Subcutaneous adipose tissue (tissue), 3 donors: ENCODE data around the gene NFIL3.

DNA sequence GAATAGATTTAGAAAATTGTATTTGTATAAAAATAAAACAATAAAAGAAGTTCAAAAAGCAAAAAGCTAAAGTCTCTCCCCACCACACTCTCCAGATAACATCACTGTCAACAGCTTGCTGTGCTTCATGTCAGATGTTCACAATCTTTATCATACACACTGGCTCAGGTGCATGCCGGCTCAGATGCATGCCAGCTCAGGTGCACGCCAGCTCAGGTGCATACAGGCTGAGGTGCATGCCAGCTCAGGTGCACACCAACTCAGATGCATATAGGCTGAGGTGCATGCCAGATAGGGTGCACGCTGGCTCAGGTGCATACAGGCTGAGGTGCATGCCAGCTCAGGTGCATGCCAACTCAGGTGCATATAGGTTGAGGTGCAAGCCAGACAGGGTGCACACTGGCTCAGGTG is 26.5 kb downstream of the SEMA4D start:
- PRO-cap: no peak
- RAMPAGE, long total RNA, 3 experiments: no peak in any of the 3 experiments

GRCh38 chr9:89526953-89527283 is 29.0 kb upstream of the SEMA4D start:
- PRO-cap: no peak
- RAMPAGE, long total RNA, 3 experiments: no peak in any of the 3 experiments

- PRO-cap: no peak
- RAMPAGE, long total RNA, 3 experiments: no peak in any of the 3 experiments
Measured at GRCh38 chr9:89528351-89529055, 30.6 kb upstream of the SEMA4D start.

DNA sequence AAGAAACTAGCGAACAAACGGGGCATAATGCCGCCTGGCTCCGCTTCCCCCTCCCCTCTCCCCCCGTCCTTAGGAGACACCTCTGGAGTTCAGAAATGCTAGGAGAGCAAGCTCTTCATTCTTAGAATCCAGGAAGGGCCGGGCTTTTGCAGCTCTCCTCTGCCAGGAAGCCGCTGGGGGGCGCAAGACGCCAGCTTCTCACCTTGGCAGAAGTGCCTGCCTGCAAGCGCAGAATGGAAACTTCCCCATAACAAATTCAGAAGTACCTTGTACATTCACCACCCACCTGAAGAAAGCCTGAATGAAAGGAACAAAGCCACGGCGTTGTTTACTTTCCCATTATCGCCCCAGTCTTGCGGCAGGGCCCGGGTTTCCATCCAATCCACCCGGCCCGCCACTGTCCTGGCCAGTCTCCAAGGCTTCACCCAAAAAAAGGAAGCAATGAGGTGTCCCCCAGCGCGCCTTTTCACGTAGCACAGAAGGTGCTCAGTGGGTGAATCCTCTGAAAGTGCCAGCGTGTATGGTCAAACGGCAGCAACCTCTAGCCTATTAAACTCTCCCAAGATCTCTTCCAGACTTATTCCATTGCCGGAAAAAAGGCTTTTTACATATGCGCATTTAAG is 1.7 kb upstream of the GADD45G start:
- PRO-cap: no peak
- RAMPAGE, long total RNA, 3 experiments: no peak in any of the 3 experiments

DNA sequence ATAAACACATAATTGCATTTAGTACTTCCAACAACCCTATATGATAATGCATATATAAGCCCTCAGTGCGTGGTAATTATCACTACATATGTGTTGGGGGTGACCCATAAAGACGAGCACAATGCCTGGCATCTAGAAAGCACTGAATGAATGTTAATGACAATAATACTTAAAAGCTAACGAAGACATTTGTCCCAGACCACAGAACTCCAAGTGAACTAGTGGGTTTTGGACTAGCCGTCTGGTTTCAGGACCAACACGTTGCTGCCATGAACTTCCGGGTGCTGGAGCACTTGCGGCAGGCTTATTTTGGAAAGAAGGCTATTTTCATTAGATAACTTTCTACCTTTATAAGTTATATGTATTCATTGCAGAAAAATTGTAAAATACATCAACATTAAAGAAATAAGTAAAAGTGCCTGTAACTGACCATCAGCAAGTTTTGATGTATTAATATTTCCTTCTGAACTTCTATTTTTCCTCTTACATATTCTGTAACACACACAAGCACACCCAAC is 3.5 kb downstream of the GADD45G start:
- PRO-cap: no peak
- RAMPAGE, long total RNA, 3 experiments: no peak in any of the 3 experiments

GRCh38 chr9:89626662-89627214 is 21.9 kb downstream of the GADD45G start:
- PRO-cap: no peak
- RAMPAGE, long total RNA, 3 experiments: no peak in any of the 3 experiments

GRCh38 chr9:89653906-89654315 is 49.1 kb downstream of the GADD45G start:
- PRO-cap: no peak
- RAMPAGE, long total RNA, 3 experiments: no peak in any of the 3 experiments

DNA sequence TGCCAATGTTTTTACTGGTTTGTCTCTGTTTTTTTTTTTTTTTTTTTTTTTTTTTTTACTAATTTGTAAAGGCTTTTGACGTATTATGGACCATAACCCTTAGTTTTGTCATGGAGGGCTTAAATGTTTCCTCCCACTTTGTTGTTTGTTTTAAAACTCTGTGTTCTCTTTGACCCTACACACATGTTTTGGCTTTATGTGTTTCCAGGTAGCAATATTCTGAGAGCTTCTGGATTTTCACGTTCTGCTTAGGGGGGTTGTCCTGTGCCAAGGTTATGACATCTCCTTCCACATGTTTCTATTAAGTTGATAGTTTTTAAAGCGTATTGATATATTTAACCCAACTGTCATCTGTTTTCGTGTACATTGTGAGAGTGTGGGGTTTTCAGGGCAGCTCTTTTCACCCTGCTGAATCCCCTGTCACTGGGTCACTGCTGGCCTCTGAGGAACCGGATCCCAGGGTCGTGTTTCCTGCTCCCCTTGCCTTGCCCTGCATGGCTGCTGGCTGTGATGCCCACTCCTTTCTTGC is 49.6 kb downstream of the GADD45G start:
- PRO-cap: no peak
- RAMPAGE, long total RNA, 3 experiments: no peak in any of the 3 experiments

GRCh38 chr9:89842115-89842675 is 237.4 kb downstream of the GADD45G start:
- PRO-cap: no peak
- RAMPAGE, long total RNA, 3 experiments: no peak in any of the 3 experiments

DNA sequence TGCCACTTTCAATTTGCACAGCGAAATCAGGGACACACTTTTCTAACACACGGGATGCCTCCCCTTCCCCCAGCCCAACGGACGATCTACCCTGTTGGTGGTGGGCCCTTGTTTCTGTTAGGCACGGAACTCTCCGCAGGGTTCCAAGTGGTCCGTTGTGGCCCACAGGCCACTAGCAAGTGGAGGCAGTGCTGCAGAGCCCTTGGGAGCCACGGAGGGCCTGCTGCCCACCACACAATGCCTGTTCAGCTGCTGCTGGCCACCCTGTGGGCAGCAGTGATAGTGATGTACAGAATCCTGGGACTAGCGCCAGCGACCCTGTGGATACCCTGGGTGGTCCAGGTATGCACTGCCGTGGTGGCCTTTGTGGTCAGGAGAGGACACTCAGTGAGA is 58.9 kb downstream of the DIRAS2 start:
- PRO-cap: no peak
- RAMPAGE, long total RNA, 3 experiments: no peak in any of the 3 experiments

DNA sequence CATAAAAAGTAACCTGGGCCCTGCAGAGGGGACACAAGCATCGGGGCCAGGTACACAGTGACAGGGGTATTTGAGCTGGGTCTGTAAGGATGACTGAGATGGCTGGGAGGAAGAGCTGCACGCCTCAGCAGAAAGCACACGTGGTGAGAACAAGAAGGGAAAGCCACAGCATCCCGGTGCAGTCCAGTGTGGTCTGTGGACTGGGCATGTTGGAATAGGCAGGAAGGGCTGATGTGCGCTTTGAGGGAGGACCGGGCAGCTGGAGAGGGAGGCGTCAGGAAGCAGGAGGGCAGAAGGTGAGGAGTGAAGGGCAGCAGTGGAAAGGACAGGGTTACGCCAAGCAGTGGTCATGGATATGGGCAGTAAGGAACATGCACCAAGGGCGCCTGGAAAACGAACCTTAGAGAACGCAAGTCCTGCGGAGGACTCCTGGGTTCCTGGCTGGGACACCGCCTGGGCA is 38.1 kb downstream of the SYK start:
- PRO-cap: no peak
- RAMPAGE, long total RNA, 3 experiments: no peak in any of the 3 experiments

- PRO-cap: no peak
- RAMPAGE, long total RNA, 3 experiments: no peak in any of the 3 experiments
Measured at GRCh38 chr9:90880589-90880944, 78.9 kb downstream of the SYK start.

DNA sequence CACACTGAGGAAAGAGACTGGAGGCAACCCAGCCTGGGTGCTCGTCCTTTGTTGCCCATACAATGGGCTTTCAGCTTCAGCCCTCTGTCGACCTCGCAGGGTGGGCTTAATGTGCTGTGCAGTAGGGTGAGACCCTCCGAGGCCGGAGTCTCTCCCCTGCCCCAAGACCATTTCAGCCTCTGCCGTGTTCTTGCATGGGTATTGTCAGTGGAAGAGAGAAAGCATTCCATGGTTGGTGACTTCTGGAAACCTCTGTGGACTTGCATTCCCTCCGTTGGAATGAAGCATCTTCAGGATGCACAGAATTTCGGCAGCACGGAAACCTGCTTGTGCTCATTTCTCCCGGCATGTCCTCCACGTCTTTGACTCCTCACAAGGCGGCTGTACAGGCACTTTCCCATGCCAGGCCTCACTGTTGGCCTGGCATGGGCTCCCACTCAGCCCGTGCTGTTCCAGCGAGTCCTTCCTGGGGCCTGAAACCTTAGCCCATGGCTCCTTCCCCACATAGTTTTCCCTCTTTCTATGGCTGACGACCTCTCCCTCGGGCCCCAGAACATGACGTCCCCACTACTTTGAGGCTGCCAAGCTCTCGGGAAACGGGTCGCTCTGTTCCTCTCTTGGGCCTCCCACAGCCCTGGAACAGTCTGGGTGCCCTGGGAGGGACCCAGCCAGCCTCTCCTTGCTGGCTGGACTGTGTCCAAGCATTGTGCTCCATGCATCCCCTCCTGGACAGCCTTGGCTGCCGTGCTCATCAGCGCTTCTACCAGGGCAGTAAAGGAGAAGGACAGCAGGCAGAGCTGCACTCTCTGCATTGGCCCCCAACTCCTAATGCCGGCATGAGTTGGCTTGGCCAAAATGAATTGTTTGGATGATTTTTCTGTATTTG is 118.1 kb downstream of the SYK start:
- PRO-cap: no peak
- RAMPAGE, long total RNA, 3 experiments: no peak in any of the 3 experiments

GRCh38 chr9:90997424-90997799 is 195.8 kb downstream of the SYK start:
- PRO-cap: no peak
- RAMPAGE, long total RNA, 3 experiments: no peak in any of the 3 experiments

- PRO-cap: bidirectional peak, plus-strand start at chr9:91163514, minus-strand start at chr9:91163216
- RAMPAGE, long total RNA, 3 experiments: start-site peak on the minus strand in 1 of 3 experiments, at chr9:91163170-91163208 at its widest, 7 reads per replicate
Measured at GRCh38 chr9:91163057-91163589, 198.6 kb downstream of the AUH start.

- PRO-cap: no peak
- RAMPAGE, long total RNA, 3 experiments: no peak in any of the 3 experiments
Measured at GRCh38 chr9:91194124-91194395, 167.7 kb downstream of the AUH start.

DNA sequence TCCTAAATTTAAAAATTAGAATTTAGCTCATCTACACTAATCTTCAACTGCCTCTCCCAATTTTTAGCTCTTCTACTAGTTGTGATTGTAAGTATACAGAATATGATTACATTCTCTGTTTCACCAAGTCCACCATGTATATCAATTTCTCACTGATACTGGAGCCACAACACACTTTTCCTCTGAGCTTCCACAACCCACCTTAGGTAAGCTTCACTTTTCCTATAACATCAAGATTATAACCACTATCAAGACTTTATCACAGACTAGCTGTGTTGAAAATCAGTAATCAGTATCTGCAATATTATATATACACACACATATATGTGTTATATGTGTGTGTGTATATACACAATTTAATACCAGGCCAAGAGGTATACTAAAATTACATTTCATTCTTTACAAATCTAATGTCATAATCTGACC is 97.9 kb downstream of the AUH start:
- PRO-cap: no peak
- RAMPAGE, long total RNA, 3 experiments: no peak in any of the 3 experiments

- PRO-cap: no peak
- RAMPAGE, long total RNA, 3 experiments: no peak in any of the 3 experiments
Measured at GRCh38 chr9:91375134-91375428, 13.4 kb upstream of the AUH start.

DNA sequence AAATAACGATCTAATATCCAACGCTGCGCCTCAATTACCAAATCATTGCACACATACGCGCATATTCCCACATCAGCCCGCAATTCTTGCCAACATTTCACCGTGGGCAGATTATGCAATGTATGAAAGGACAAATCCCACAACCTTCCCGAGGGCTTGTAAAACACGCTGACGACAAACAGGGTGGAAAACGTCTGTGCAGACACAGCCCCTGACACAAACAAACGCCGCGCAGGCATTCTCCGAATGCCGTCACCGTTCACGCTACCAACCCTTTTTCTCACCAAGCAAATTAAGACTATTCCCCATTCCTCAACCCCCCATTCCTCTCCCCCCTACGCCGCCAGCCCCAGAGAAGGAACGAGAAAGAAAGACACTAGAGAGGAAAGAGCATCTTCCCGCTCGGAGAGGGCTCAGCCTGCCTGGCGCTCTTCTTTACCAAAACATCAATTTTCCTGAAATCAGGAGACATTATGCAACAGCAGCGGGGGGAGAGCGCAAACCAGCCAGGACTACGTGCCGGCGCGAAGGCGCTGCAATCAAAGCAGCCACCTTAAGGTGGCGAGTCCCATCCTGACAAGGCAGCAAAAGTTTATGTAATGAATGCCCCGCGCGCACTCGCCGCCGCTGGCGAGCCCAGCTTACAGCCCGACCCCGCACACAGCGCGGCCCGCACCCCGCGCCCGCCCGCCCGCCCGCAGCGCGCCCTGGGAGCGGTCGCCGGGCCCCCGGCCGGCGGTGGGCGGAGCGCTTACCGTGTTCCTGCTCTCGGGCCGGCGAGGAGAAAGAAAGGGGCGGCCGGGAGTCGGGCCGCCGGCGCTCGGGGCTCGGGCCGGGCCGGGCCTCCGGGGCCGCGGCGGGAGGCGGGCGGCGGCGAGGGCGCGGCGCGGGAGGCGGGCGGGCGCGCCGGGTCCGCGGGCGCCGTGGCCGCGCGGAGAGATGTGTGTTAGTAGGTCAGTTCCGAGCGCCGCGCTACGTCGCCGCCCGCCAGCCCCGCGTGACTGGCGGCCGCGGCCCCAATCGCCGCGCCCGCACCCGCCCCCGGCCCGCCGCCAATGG is at the start of gene NFIL3:
Gene NFIL3 (minus strand): TSS at position 948 of the 1,059 bp plus-strand sequence.
- PRO-cap: bidirectional peak, plus-strand start at position 177 of the sequence, minus-strand start outside the sequence; bidirectional peak, plus-strand start at position 538 of the sequence, minus-strand start at position 447 of the sequence; bidirectional peak, plus-strand start outside the sequence, minus-strand start at position 948 of the sequence
- RAMPAGE, long total RNA, 3 experiments: start-site peak on the minus strand in 2 of 3 experiments, centred at positions 587 to 805 of the sequence, 7 to 13 reads per replicate

DNA sequence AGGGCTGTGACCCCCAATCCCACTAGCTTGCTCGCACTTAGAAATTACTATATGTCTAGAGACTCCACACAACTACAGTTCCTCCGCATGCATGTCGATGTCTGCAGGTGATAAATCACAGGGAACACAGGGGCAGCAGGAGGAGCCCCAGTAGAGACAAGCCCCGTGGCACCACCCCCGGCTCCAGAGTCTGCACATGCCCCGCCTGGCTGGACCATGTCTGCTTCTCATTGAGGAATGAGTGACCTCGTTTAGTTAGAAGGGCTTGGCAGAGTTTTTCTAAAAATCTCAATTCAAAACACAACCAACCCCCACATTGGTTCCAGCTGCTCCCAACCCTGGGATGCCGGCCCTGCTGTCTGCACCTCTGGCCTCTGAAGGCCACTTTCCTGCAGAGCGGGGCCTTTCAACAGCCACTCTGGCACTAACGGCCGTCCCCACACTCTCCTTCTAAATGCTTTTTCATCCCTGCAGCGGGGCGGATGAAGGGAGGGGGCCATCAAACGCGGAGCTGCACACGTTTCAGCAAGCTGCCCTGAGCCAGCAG is 106.4 kb downstream of the ROR2 start:
- PRO-cap: no peak
- RAMPAGE, long total RNA, 3 experiments: no peak in any of the 3 experiments